Foreskin fibroblast (primary cell): Measurements from ENCODE around the genes ANTXRL, ANXA8L1, PTPN20 and FAM170B.

DNA sequence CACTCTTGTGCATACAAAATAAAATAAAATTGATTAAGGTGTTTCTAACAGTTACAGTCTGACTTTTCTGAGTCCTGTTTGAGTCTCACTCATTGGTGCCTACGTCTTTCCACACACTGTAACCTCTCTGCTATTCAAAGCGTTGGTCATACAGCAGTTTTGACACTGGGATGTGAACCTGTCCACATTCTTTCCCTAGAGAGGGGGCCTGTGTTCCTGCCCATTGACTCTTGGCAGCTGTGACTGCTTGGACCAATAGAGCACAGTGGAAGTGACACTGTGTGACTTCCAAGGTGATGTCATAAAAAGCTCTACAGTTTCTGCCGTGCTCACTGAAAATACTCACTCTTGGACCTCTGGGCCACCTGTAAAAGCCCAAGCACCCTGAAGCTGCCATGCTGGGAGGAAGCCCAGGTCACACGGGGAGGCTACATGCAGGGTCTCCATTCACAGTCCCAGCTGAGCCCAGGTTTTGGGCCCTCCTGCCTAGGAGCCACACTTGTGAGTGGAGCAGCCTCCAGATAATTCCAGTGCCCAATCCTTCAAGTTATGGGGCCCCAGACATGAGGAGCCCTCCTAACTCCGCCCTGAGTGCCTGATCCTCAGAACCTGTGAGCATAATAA lies 737 bp upstream of the ANTXRL start:
- RRBS, result no CpG with 5 or more reads among the region's 5 CpGs

GRCh38 chr10:46286673-46287211 lies at the start of gene ANTXRL:
ANTXRL (plus strand) TSS chr10:46286997.
- RRBS, result no CpG with 5 or more reads among the region's 4 CpGs

DNA sequence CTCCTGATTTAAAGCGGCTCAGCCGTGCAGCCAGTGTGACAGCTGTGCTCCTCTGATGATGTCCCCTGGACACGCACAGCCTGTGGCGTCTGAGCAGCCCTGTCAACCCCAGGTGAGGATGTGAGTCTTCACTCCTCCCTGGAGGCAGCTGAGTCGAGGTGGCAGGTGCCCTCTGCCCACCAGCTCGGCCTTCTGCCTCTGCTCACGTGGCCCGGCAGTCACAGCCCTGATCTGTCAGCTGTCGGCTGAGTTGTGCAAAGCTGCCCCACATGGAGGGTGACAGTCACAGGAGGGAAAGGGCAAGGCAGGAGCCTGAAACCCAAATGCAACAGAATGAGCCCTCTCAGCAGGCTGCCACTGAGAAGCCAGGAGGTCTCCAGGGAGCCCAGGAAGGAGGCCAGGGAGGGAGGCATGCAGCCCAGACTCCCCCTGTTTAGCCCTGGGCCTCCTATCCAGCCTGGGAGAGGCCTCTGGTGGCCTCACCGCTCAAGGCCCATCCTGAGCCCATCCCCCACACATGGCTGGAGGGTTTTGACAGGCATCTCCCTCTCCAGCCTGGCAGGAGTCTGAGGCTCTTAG lies 13.3 kb downstream of the ANTXRL start:
- RRBS, result no CpG with 5 or more reads among the region's 10 CpGs

- RRBS, result no CpG with 5 or more reads among the region's 12 CpGs
Observed at GRCh38 chr10:46375523-46375944, at the start of gene ANXA8L1. ANXA8L1 (plus strand) TSS chr10:46375776.

DNA sequence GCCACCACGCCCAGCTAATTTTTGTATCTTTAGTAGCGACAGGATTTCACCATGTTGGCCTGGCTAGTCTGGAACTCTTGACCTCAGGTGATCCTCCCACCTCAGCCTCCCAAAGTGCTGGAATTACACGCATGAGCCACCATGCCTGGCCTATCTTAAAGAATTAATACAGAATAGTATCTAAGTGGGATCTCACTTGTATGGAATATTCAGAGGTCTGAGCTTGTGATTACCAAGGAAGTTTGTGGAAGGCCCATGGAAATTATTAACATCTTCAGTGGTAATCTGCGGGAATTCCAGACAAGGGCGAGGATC lies 16.8 kb downstream of the GPRIN2 start:
- RRBS, result no CpG with 5 or more reads among the region's 5 CpGs

GRCh38 chr10:46911152-46911552 lies at the start of gene PTPN20:
PTPN20 (plus strand) TSS chr10:46911428.
- RRBS, result no CpG with 5 or more reads among the region's 30 CpGs

DNA sequence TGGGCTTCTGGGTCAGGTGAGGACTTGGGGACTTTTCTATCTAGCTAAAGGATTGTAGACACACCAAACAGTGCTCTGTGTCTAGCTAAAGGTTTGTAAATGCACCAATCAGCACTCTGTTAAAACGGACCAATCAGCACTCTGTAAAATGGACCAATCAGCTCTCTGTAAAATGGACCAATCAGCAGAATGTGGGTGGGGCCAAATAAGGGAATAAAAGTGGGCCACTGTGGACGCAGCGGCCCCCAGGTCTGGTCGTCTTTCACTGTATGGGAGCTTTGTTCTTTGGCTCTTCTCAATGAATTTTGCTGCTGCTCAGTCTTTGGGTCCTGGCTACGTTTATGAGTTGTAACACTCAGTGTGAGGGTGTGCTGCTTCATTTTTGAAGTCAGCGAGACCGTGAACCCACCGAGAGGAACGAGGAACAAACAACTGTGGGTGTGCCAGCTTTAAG lies 171.1 kb downstream of the PTPN20 start:
- RRBS, result no CpG with 5 or more reads among the region's 9 CpGs

GRCh38 chr10:47166836-47167096 lies 133.2 kb upstream of the GDF10 start:
- RRBS, result no CpG with 5 or more reads among the region's 4 CpGs

DNA sequence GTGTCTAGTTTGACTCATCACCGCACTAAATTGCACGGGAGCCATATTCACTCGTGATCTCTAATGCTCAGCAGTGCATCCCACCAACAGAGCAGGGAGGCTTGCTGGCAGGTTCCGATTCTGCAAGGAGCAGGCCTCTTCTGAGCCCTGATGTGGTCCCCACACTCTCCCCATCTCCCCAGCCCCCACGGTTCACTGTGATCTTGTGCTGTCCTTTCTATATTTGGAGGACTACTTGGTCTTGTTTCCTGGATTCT lies 338 bp upstream of the GDF2 start:
- RRBS, result no CpG with 5 or more reads among the region's 5 CpGs

- RRBS, result no CpG with 5 or more reads among the region's 10 CpGs
Observed at GRCh38 chr10:48130593-48131224, 131.1 kb upstream of the FAM25C start.

DNA sequence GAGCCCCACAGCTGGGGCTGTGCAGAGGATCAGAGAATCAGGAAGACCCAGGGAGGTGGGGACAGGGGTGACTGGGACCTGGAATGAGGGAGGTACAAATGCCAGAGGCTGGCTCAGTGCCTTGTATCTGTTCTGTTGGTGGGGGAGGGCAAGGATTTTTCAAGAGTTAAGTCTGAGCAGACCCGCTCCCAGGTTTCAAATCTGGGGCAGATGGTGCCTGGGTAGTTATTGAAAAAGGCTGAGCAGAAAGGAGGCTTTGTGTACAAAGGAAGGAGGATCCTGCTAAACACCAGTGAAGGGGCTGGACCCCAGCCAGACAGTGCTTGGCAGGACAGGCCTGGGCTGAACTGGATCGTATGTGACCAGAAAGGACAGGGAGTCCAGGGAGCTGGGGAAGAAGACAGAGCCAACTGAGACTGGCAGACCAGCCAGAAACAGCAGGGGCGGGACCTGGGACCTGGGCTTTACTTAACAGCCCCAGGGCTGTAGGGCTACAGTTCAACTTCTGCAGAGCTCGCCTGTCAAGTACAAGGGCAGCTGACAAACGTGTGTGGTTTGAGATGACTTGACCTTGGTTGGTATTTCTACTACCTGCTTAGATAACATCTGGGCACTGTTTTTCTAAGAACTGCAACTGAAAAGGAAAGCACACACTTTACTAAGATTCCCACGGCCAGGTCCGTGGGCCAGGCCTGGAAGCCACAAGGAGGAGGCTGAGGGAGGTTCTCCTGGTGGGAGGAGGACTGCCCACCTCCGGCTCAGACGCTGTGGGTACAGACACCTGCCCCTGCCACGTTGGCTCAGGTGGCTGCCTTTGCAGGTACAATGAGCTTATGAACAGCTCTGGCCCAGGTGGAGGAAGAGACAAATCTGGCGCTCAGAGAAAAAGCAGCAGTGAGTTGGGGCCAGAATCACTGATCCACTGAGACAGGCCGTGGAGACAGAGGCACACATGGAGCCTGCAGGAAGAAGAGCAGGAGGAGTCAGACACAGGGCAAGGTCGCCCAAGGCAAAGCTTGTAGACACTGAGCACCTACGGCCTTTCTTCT lies 13.4 kb upstream of the FRMPD2 start:
- RRBS, result no CpG with 5 or more reads among the region's 14 CpGs

DNA sequence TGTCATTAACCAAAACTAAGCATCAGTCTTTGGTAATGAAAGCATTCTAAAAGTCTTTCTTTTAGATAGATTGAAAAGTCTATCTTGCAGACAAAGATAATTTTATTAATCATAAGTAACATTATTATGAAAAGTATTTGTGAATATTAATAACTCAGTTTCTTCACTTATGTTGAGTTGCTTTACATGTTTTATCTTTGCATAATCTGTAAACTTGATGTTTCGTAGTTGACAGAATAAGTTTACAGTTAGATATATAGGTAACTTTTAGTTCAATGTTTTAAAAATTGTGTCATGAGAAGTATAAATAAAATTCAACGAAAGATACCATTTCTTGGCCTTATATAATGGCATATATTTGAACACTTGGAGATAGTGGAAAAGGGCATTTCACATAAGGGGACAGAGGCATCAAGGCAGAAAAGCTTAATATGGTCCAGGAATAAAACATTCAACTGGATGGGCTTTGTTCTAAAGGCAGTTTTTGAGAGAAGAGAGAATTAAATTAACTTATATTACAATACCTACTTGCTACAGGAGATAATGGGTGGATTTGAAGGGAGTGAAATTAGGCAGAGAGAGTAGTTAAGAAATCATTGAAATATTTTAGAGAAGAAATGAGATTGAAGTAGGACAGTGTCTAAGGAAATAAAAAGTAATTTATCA lies 61.1 kb downstream of the MAPK8 start:
- RRBS, result no CpG with 5 or more reads among the region's 2 CpGs

GRCh38 chr10:48373660-48374734 lies 67.5 kb downstream of the MAPK8 start:
- RRBS, result no CpG with 5 or more reads among the region's 9 CpGs

GRCh38 chr10:48677986-48678414 lies 6.7 kb upstream of the WDFY4 start:
- RRBS, result no CpG with 5 or more reads among the region's 1 CpG

DNA sequence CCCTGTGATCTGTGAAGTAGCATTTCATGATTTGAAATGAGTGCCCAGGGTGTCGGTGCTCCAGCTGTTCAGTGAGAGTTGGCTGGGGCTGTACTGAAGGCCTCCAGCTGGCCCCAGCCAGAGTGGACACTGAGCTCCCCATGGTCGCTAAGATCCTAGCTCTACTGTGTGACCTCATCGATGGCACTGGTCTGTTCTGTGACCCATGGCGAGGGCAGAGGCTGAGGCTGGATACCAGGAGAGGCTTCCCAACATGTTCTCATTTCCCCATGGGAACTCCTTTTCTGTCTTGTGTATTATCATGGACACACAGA lies at the start of gene FAM170B:
Gene FAM170B, minus strand, starts transcription at position 131 of the 314 bp plus-strand sequence.
- RRBS, result no CpG with 5 or more reads among the region's 4 CpGs

- RRBS, result no CpG with 5 or more reads among the region's 6 CpGs
Observed at GRCh38 chr10:49362757-49363062, 33.2 kb downstream of the DRGX start.

GRCh38 chr10:49532473-49533008 lies 6.4 kb downstream of the ERCC6 start:
- RRBS, result no CpG with 5 or more reads among the region's 15 CpGs

DNA sequence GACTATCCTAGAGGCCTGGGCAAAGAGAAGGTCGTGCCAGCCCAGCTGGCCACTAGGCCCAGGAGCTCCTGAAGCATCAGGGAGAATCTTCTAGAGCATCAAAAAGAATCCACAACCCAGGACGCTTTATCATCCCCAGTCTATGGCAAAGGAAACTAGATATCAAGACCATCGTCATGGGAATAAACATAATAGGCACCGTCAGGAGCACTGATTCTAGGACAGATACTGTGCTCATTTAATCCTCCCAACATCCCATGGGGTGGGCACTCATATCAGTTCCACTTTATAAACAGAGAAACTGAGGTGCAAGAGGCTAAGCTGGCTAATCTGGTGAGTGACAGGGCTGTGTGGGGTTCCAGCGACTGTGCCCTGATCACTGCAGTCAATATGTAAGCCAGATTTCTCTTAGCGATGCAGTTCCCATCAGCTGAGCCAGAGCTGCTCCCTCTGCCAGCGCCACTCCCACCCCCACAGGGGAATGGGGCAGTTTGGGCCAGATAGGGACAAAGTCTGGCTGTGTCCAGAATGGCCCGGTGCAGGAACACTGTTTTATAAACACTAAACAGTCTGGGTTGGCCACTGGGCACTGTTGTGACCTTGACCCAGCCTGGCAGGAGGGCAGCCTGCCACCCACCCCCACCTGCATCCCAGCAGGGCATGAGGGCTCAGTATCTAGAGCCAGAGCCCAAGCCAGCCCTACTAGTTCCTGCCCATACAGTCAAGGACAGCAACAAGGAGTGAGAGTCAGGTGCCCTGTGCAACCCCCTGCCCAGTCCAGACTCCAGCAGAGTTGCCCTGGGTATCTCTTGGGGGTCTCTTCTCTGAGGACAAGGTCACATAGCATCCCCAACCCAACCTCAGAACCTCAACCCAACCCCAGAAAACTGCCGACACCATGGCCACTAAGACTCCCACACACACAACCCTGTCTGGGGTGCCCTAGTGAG lies 1.4 kb downstream of the OGDHL start:
- RRBS, result no CpG with 5 or more reads among the region's 9 CpGs

DNA sequence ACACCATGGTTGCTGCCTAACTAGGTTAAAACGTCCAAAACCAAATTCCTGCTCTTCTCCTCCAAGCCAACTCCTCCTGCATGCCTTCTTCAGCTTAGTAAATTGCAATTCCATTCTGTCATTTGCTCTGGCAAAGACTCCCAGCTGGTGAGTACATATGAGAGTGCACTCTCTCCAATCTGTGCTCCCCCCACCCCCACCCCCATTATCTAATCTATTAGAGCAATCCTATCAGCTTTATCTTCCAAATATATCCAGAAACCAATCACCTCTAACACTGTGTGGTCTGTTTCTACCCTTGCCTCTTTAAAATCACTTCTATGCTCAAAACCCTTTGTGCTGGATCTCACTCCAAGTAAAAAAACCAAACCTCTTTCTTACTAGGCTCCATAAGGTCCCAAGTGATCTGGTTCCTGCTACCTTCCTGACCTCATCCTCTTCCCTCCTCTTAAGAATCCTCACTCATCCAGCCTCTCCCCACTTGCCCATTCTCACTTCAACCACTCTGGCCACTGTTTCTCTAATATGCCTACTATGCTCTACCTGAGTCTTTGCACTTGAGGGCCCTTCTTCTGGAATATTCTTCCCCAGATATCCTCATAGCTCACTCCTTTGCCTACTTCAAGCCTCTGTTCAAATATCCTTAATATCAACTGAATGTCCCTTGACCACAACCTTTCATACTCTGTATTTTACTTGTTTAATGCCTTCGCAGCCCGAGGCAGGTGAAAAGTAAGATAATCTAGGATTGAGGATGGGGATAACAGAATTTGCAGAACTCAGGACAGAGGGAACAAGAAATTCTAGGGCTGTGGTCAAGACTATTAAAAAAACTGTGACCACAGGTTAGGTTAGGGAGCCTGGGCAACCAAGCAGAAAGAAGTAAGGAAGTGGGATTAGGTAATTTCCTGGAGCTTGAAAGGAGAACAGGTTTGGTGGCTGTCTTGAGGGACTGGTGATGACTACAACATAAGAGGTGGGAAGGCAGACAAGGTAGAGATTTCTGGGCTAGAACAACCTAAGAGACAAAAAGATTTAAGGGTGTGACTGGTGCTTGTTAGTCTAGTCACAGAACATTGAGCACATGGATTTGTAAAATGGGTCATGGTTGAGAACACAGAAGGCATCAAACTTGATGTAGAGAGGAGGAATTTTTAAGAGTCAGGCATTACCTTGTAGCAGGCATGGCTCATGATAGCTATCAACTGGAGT lies 123.3 kb upstream of the ASAH2 start:
- RRBS, result no CpG with 5 or more reads among the region's 3 CpGs

- RRBS, result no CpG with 5 or more reads among the region's 2 CpGs
Observed at GRCh38 chr10:50384354-50384847, 133.1 kb upstream of the ASAH2 start.